ENCODE measurements around the gene PLCE1.

DNA sequence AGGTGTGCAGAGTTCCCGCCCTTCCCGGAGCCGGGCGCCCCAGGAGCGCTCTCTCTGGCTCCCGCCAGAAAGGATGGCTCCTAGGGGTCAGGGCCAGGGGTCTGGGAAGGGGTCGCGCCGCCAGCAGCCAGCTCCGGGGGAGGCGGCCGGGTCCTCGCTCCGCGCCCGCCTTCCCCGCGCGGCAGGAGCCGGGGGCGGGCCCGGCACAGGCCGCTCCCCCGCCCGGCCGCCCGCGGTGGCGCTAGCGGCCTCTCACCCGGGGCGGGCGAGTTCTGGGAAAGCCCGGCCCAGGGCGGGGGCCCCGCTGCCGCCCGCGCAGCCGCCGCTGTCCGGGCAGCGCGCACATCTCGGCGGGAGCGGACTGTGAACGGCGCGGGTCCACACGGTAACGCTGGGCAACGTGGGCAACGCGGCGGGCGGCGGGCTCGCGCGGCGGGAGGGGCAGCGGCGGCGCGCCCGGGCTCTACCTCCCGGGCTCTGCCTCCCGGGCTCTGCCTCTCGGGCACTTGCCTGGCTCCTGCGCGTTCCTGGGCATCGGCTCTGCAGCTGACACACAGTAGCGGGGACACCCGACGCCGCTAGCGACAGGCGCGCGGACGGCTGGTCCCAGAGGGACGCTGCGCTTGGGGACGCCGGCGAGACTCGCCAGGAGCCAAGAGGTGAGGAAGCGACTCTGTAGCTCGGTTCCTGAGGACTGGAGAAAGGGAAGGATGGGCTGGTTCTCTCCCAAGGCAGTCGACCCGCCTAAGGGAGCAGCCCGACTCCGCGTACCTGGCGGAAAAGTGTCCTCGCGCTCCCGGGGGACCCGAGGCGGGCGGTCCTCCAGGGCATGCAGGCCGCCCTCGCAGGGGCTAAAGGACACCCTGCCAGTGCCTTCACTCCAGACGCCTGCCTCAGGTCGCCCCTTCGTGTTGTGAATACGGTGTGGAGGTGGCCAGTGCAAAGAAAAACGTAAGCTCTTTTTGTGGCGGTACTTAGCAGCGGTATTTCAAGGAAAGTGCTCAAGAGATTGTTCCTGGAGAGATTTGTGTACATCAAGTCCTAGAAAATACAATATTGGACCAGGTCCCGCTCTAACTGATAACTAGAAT is at the start of gene PLCE1:
Gene PLCE1, plus strand, starts transcription at position 332 of the 1,091 bp plus-strand sequence.
- PRO-cap: bidirectional peak, plus-strand start at position 268 of the sequence, minus-strand start at position 207 of the sequence

DNA sequence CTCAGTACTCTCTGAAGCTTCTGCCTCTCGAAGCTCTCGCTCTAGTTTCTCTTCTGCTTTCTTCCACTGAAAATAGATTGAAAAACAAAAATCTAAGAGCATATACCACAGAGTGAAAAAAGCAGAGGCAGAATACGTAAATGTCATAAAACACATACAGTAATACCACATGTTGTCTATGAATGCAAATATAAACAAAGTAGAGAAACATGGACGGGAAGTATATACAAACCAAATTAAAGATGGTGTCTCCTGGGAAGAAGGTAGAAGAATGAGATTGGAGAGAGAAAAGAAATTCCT is 17.9 kb downstream of the NOC3L start:
- PRO-cap: unidirectional peak, minus-strand start at position 68 of the sequence

DNA sequence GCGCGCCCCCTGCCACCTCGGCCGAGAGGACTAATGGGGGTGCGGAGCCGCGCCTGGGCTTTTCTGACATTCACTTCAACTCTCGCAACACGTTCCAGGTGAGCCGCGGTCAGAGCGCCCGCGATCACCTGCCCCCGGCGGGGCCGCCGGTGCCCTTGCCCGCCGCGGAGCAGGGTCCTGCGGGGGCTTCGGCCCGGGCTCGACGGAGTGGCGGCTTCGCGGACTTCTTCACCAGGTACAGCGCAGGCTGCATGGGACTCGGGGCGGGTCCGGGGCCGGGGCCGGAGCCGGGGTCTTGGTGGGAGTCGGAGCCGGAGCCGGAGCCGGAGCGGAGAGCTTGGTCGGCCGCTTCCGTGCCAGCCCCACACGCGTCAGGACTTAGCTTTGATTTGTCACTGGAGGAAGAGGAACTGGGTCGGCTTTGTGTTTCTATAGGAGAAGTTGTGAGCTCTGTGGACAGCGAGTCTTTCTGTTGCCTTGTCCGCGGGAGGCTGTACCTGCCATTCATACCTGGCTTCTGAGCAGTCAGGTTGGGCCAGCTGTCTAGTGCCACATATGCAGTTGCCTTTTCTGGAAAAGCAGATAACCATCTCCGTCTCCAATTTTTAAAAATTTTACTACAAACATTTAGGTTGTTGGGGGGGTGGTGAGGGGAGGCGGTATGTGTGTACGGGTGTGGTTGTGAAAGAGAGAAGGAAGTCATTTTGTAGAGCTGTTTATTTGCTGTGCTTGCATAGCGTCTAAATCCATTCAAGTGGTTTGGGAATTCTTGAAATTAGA is 1.2 kb downstream of the TBC1D12 start:
- PRO-cap: bidirectional peak, plus-strand start at position 462 of the sequence, minus-strand start at position 373 of the sequence; unidirectional peak, minus-strand start at position 471 of the sequence

DNA sequence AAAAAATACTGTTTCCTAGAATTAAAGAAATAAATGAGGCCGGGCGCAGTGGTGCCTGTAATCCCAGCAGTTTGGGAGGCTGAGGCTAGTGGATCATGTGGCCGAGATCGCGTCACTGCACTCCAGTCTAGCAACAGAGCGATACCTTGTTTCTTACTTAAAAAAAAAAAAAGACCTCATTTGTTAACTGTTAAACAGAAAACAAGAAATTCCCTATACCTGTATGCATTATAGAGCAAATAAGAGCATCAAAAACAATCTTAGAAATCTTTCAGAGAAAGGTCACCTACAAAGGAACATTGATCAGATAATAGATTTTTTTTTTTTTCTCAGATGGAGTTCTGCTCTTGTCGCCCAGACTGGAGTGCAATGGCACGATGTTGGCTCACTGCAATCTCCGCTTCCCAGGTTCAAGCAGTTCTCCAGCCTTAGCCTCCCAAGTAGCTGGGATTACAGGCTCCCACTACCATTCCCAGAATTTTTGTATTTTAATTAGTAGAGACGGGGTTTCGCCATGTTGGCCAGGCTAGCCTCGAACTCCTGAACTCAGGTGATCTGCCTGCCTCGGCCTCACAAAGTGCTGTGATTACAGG is 64.8 kb downstream of the HELLS start:
- PRO-cap: no peak

- PRO-cap: no peak
Observed at GRCh38 chr10:94747649-94748365, 14.7 kb upstream of the CYP2C19 start.

- PRO-cap: no peak
Observed at GRCh38 chr10:95266514-95267291, 24.1 kb downstream of the PDLIM1 start.

- PRO-cap: no peak
Observed at GRCh38 chr10:95295791-95296016, 4.9 kb upstream of the PDLIM1 start.

GRCh38 chr10:95327325-95327878 is 36.6 kb upstream of the PDLIM1 start:
- PRO-cap: no peak

DNA sequence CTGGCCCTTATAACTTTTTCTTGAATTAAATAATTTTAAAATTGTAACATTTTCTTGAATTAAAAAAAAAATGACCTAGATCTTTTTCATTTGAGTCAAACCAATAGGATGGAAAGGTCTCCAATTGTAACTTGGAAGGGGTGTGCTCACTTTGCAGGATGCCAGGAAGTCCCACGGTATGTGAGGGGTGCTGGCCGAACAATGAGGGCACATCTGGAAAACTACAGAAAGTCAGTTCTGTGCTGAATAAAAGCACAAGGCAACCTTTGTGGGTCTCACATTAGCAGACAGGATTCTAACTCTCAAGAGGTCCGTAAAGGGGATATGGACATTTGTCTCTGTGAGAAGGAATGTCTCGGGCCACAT is 52.8 kb upstream of the PDLIM1 start:
- PRO-cap: no peak

DNA sequence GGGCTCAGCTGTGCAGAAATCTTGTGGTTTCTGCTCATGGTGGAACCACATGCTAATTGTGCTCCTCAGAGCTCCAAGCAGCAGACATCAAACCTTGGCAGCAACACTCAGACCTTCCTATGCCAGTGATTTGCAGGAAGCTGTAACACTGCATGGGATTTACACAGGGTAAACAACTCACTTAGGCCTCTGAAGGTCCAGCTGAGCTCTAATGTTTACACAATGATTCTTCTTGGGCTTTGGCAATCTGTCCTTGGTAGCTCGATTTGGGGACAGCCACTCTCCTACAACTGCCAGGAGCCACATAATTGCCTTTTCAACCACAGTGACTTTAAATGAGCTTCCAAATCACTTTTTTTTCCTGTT is 97.7 kb upstream of the PDLIM1 start:
- PRO-cap: no peak

DNA sequence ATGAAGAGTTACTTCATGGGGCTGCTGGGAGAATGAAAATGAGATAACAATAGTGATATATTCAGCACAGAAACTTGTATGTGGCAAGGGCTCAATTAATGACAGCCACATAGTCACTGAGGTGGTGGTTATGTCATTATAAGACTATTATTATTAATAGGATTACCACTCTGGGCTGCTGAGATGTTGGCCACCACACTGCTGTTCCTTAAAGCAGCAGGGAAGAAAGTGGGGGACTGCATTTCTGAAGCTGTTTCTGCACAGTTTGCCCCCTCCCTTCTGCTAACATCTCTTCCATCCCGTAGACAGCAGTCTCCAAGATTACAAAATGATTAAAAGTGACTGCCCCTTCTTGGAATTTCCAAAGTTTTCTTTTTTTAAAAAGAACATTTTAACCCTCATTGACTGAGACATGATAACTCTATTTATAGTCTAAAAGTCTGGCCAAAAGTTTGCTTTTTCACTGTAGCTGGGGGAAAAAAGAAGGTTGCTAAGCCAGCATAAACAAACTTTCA is 100.5 kb upstream of the PDLIM1 start:
- PRO-cap: no peak

DNA sequence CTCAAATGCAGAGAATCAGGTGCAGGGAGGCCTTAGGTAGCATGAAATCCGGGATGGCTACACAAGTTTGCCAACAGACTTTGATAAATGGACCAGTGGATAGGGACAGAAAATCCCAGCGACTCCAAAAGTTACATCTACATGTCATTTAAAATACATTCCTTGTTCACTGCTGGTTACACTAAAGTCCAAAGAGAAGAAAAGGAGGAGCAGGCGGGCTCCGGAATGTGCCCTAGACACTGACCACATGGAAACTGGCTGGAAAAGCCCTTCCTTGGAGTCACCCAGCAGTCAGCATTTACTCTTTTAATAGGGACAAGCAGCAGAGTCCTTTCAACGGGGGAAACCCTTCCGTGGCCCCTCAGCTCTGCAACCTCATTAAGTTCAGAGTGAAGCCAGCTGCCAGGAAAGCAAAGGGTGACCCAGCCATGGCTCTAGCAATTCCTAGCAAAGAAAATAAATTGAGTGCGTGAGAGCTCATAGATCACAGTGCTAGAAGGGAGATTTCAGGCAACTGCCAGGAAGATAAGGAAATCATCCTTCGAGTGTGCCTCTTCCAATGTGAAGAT is 101.8 kb downstream of the SORBS1 start:
- PRO-cap: no peak

DNA sequence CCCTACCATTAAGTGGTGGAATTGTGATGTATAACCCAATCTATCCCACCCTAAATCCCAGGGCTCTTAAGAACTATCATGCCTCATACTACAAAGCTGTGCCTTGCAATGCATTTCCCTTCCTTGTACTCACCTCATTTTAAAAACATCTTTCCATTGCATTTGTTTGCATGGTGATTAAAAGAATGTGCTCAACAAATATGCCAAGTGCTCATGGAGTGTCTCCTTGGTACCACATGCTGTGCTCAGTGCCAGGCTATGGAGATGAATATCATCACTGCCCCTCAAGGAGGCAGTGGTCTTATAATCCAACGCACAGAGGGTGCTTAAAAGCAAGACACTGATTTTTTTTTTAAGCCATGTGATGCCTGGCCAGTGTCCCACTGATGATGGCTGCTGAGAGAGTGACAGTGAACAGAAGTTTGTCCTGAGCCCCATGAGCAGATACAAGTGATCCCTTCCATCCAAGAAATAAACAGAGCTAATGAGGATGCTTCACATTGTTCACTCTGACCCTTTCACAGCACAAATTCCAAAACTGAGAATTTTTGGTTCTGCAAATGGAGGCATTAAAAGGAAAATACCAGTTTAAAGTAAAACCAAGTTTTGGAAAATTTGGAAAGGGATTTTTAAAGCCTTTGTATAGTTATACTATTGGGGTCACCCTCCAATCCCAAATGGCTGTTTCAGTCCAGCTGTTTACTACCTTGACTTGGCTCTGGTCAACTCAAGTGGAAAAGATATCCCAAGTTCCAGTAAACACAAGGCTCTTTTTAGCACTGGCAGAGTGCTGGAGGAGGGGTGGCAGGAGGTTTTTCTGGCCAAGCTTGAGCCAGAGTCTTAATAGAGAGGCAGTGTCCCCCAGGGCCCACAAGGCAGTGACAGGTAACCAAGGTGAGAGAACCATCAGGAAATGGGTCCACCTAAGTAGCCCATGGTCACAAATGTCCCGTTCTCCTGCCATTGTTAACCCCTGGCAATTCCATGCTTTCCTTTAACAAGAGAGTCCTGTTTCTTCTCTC is 97.9 kb downstream of the SORBS1 start:
- PRO-cap: no peak

DNA sequence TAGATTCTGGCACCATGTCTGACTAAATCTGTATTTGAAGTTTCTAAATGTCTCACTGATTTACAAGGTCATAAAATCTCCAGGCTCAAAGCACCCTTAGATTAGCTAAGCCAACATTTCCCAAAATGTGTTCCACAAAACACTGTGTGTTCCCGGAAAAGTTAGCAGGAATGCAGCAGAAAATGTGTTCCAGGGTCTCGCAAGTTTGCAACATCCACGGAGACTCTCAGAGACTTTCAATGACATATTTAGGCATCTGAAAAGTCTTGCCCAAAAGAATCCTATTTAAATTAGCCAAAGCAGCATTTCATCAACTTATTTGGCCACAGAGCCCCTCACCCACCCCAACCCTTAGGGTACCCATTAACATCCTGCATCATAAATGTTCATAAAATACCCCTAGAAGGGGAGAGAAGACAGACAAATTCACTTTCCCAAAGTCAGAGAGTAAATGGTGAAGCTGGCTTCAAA is 91.8 kb downstream of the SORBS1 start:
- PRO-cap: no peak

DNA sequence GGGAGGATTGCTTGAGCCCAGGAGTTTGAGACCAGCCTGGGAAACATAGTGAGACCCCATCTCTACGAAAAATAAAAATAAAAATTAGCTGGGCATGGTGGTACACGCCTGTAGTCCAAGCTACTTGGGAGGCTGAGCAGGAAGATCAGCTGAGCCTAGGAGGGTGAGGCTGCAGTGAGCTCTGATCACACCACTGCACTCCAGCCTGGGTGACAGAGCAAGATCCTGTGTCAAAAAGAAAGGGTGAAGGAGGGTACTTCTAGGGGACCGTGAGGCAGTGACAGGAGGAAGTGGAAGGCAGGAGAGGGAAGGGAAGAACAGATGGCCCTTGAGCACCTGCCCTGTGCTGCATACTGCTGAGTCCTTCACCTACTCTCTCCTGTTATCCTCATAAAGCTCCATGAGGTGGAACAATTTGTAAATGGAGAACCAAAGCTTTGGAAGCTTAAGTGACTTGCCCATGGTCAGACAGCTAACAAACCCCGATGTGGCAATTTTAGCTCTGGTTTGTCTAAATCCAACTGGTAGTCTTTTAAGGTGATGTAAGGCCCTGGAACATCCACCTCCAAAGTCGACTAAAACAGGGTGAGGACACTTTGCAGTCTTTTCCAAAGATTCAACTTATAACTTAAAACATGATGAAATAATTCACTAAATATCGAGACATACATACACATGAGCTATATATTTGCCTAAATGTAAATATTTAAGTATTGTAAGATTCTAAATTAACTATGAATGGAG is 89.5 kb downstream of the SORBS1 start:
- PRO-cap: no peak

GRCh38 chr10:95495517-95496106 is 65.6 kb downstream of the SORBS1 start:
- PRO-cap: no peak

DNA sequence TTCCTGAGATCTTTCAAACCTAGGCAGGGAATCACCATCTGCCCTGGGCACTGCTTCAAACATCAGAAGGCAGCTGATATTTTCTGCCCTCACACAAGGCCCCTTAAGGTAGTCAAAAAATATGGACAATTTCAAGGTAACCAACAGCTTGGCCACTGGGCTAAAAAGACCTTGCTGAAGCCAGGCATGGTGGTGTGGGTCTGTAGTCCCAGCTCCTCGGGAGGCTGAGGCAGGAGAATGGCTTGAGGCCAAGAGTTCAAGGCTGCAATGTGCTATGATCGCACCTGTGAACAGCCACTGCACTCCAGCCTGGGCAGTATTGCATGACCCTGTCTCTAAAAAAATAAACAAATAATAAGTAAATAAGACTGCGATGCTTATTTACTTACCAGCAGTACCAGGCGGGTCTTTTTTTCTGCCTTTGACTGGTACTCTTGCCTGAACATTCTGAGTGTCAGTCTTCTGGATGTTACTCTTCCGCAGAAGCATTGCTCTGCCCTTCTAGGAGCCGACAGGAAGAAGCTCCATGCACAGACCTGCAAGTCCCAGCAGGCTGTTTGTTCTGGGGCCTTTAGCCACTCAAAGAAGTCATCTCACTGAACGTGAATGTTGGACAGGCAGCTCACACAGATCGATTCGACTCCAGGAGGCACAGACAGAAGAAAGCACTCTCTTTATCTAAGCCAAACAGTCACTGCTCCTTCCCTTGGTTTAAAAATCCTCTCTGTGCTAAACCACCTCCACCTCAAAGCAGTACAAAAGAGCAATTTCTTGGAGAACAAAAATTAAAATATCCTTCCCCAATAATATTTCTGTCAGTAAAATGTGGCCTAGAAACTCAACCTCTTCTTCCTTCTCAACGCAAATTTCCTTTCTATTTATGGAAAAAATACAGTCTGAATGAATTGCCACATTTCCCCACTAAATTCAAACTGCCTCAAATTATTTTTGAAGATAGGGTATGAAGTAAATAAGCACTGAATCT is 59.5 kb downstream of the SORBS1 start:
- PRO-cap: no peak

GRCh38 chr10:95516612-95517169 is 44.5 kb downstream of the SORBS1 start:
- PRO-cap: no peak

GRCh38 chr10:95522140-95522733 is 38.9 kb downstream of the SORBS1 start:
- PRO-cap: no peak

DNA sequence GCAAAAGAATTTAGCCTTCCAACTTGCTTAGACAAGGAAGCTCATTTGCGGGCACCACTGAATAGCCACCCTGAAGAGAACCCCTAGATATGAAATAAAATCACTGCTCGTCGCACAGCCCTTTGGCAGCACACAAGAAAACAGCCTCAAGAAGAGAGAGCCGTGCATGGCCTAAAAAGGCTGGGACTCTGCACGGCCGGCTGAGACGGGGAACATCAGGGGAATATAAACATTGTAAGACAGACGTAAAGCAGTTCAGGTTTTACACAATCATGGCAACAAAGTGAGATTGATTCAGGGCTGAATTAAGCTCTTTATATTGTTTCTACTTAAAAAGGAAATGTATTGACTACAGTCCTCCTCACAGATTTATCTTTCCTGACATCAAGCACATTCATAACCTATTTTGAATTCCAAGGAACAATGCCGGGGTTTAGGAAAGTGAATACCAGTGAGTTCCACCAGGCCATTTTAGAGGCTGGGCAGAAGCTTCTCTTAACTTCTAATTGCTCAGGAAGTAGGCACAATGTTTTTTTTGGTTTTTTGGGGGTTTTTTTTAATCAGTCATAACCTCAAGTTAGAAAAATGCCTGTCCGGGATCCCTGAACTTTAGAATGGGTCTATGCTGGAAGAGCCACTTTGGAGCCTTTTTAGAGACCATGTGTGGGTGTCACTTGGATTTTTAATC is 25.1 kb downstream of the SORBS1 start:
- PRO-cap: unidirectional peak, minus-strand start at position 124 of the sequence; bidirectional peak, plus-strand start at position 469 of the sequence, minus-strand start at position 198 of the sequence

Data from paraaortic lymph node (tissue), 1 donor.